Ishikawa (cell line): ENCODE results near the gene PPT1.

DNA sequence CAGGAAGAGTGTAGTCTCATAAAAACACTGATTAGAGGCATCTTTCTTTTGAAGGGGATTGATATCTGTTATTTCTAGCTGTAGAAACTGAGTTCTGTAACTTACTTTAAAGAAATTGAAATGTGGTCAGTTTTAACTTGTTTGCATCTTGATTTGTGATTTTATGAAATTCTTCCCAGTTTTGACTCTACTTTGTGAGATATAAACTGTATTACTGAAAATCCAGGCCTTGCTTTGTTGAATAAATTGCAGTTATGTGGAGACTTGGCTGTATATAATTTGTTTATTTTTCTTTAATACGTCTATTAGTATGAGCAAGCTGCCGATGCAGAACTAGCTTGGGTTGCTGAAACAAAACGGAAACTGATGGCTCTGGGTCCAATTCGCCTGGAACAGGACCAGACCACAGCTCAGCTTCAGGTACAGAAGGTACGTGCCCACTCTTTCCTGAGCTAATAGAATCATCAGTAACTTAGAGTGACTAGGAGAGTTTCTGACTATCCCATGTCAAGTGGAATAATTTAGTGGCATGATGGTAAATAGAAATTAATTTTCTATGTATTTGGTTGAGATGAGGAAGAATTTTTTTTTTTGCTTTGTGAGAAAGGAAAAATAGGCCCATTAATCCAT is 59.1 kb upstream of the BMP8A start:
- RRBS = no CpG with 5 or more reads among the region's 5 CpGs

DNA sequence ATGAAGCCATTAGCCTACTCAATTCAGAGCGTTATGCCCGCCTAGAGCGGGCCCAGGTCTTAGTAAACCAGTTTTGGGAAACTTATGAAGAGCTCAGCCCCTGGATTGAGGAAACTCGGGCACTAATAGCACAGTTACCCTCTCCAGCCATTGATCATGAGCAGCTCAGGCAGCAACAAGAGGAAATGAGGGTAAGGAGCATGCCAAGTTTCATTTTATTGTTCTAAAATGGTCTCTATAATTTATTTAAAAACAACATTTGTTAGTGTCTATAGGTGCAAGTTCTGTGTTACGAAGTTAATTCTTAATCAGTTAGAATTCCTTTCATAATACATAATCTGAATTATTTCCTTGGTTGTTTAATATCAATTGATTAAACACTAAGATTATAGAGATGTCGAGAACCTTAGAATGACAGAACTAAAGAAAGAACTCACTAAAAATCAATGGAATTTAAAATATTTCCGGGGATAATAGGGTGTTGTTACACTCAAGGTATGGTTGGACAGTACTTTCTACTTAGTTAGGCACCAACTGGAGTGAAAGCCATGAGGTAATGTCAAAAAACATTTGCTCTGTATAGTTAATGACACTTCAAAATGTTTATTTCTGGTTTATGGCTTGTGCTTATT is 56.9 kb upstream of the BMP8A start:
- RRBS = no CpG with 5 or more reads among the region's 7 CpGs

GRCh38 chr1:39440780-39441497 is 50.5 kb upstream of the BMP8A start:
- RRBS = no CpG with 5 or more reads among the region's 3 CpGs

- RRBS = no CpG with 5 or more reads among the region's 7 CpGs
Measured at GRCh38 chr1:39460394-39460916, 31.0 kb upstream of the BMP8A start.

DNA sequence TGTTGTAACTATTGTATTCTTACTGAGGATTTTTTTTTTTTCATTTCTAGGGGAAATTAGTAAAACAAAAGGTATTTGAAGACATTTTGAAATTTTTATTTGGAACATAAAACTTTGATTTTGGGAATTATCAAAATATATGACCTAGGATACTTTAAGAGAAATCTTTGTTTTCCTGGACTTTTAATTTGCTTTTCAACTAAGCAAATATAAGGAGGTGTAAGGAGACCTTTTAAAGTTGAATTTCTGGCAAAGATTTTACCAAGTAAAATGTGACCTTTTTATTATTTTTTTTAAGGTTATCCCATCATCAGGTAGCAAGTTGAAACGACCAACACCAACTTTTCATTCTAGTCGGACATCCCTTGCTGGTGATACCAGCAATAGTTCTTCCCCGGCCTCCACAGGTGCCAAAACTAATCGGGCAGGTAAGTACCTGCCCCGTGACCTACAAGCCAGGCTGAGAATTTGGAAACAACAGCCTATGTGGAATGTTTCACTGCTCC is 7.1 kb upstream of the BMP8A start:
- RRBS = no CpG with 5 or more reads among the region's 5 CpGs

DNA sequence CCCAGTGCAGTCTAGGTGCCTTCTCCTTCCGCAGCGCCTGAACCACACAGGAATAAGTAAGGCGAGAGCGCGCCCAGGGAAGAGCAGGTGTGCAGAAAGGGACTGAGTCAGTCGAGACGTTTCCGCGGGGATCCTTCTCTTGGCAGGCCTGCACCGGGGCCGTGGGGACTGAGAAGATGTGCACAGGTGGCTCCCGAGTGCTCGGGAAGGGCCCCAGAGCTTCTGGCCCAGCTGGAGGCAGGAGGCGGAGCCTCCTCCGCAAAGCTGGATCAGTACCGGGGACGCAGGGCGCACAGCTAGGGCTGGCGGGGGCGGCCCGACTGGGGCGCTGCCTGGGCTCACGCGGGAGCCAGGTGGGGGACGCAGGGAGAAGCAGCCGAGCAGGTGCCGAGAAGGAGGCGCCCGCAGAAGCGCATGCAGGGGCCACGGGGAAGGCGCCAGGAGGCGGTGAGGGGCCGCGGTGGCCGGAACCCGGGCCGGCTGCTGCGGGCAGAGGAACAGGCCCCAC is 658 bp upstream of the BMP8A start:
- RRBS = 3% methylated on average over 7 of the region's 39 CpGs

DNA sequence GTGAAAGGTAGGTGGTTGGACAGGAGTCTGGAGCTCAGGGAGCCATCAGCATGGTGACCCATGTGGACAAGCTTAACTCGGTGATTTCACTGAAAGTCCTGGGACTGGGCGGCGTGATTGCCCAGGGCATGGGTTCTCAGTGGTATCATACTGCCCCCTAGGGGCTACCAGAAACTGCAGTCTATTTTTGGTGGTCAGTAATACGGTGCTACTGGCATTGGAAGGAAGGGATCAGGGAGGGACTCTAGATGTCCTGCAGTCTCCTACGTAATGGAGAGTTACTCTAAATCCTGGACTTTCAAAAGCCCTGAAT is 37.4 kb downstream of the PABPC4 start:
- RRBS = no CpG with 5 or more reads among the region's 5 CpGs

DNA sequence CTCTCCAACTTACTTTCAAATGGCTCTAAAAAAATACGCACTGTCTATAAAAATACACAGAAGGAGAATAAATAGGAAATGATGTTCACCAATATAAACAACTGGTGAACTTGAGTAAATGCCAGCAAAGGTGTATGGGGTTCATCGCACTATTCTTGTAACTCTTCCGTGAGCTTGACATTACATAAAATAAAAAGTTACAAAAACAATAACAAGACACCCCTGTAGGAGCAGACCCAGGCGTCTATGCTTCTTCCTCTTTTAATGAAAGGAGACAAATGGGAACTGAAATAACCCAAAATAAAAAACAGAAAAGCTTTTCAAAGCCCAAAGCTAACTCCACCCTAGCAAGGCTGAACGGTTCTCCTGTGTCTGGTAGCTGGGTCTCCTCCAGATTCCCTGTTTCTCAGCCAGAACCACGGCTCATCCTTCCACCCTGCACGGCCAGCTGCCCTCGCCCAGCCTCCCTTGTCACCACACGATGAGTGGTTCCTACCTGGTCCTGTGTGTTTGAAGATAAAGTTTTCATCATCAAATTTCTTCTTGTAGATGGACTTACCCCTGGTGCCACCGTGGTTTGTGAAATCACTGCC is 35.3 kb downstream of the PABPC4 start:
- RRBS = no CpG with 5 or more reads among the region's 10 CpGs

GRCh38 chr1:39560222-39560879 is 16.2 kb downstream of the PABPC4 start:
- RRBS = no CpG with 5 or more reads among the region's 8 CpGs

DNA sequence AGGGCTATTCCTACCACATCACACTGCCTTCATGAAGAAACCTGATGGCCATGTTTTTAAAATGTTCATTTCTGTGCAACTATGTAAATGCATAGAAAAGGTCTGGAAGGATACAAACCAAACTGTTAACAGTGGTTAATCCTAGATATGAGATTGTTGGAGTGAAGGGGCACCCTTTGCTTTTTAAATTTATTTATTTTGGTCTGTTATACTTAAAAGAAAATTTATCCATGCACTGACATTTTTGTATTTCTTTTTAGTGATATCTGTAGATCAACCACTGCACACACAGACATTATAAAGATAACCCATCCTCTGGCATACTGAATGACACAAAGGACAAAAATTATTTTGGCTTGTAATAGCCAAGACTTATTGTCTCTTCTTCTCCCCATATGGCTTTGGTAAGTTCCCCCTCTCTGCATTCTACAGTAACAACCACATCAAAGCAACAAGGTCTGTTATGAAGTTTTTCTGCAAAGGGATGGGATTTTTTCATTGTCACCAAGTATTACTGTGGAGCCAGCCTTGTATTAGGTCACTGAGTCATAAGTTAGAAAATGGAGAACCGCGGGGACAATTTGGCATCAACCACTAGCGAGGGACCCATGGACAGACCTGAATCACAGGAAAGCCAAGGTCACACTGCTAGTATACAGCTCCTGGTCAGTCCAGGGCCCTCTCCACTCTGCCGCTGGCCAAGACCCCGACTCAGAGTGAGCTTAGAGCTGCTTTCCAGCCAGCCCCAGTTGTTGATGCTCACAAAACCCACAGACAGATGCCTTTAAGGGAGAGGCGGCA is 6.2 kb downstream of the PABPC4 start:
- RRBS = no CpG with 5 or more reads among the region's 6 CpGs

- RRBS = no CpG with 5 or more reads among the region's 8 CpGs
Measured at GRCh38 chr1:39733020-39733686, 5.5 kb upstream of the PPIE start.

- RRBS = no CpG with 5 or more reads among the region's 10 CpGs
Measured at GRCh38 chr1:39825321-39826171, 36.9 kb upstream of the BMP8B start.

GRCh38 chr1:39892639-39893151 is 9.0 kb downstream of the MYCL start:
- RRBS = no CpG with 5 or more reads among the region's 5 CpGs

DNA sequence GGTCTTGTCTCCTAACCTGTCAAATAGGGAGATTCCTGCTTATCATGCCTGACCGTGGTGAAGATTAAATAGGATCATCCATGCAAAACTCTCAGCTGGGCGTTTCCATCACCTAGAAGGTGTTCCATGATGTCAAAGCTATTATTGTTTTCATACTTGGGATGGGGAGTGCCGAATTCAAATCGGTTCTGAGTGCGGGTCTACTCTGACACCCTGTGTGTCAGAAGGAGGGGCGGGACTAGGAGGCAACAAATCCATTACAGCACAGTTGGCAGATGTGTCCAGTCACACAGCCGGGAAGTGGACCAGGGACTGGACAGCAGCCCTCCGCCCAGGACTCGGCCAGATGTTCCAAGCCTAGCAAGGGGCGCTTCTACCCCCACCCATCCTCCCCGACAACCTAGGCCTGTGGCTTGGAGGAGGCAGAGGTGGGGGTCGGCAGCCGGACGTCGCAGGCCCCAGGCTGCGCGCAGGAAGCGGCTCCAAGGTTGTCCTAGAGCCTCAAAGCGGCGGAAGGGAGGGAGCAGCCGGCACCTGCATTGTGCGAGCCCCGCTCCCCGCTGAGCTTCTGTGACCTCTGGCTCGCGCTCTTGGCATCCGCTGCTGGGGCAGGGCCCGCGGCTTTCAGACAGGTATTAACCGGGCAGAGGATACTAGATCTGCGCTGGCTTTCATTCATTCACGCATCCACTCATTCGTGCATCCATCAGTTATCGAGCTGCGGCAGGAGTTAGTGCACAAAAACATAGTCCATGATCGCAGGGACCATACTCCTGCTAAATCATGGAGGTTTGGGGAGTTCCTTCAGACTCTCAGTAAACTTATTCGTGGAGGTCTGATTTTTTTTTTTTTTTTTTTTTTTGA is 20.6 kb upstream of the MYCL start:
- RRBS = 2% methylated on average over 15 of the region's 37 CpGs

DNA sequence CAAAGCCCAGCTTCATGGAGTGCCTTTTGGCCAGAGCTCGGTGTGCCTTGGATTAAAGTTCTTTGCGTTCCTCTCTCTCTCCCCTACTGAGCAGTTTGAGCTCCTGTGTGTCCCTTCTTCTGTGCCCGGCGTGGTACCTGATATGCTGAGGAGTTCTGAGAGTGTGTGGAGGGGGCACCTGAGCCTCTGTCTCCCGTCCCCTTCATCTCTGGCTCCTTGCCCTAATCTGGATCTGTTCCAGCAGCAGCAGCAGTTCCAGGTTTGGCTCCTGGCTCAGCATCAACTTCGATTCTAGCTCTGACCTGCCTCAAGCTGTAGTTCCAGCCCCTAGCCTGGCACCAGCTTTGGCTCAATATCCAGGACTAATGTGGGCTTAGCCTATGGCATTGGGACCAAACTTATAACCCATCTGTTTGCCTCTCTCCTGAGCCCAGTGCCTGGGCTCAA is 25.2 kb upstream of the MYCL start:
- RRBS = no CpG with 5 or more reads among the region's 6 CpGs

DNA sequence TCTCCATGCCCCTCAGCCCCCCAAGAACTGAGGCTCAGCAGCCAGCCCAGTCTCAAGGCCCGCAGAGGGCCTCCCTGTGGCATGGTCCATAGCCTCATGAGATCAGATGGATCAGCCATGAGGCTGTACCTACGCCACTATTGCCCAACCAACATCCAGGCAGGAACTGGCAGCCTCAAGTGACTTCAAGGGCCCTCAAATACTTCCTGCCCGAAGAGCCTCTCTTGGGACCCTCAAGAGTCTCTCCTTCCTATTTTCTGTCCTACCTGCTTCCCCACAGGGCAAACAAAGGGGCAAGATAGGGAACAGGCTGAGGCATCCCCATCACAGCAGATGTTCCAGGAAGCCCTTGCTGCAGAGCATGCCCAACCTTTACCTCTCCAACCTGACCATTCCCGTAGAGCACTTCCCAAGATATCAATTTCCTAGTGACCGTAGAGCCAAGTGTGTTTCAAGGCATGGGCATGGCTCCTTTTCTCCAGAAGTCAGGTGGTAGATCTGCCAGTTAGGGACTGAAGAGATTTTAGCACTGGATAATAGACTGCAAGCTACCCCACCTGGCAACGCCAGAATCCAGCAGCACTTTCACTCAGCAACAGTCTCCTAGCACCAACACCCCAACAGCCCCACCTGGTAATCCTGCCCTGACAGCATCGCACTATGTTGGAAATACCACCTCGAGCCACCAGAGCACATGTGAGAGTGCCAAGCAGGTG is 13.8 kb upstream of the MFSD2A start:
- RRBS = no CpG with 5 or more reads among the region's 8 CpGs

- RRBS = no CpG with 5 or more reads among the region's 4 CpGs
Measured at GRCh38 chr1:40058999-40059738, 18.6 kb downstream of the CAP1 start.

DNA sequence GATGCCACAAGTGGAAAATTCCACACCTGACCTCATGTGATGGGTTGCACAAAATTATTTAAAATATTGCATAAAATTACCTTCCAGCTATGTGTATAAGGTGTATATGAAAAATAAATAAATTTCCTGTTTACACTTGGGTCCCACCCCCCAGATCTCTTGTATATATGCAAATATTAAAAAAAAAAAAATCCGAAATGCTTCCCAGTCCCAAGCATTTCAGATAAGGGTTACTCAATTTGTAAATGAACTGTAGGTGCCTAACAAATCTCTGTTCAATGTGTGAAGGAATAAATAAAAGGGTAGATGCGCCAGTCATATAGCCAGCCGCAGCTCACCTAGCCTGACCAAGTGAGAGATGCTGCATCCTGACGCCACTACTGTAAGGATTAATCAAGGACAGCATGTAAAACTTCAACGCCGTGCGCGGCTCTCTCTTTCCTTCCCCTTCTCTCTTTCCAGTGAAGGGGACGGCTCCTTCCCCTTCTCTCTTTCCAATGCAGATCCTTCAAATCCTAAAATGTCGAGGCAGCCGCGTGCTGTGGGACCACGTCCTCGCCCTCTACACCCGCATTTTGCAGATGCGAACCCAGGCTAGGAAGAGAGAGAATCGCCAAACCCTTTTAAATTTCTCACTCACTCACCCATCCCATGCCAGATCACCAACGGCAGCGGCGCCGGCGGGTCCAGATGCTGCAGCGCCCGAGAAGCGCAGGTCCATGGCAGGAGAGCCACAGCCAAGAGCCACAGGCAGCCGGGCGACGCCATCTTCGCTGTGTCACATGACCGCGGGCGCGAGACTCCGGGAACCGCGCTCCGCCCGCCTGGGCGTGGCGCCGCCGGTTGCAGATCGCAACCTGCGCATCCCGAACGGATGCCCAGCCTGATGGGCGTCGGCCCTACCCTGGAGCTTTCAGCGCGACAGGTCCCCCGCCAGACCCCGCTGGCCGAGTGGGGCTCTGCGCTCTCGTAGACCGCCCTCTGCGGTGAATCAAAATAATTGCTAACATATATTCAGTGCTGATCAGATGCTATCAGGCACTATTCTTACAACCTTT is at the start of gene PPT1:
TSS of gene PPT1 (minus strand) at position 782 of the 1,058 bp plus-strand sequence.
- RRBS = 2% methylated on average over 22 of the region's 57 CpGs

- RRBS = no CpG with 5 or more reads among the region's 3 CpGs
Measured at GRCh38 chr1:40292767-40293458, 24.2 kb downstream of the COL9A2 start.

DNA sequence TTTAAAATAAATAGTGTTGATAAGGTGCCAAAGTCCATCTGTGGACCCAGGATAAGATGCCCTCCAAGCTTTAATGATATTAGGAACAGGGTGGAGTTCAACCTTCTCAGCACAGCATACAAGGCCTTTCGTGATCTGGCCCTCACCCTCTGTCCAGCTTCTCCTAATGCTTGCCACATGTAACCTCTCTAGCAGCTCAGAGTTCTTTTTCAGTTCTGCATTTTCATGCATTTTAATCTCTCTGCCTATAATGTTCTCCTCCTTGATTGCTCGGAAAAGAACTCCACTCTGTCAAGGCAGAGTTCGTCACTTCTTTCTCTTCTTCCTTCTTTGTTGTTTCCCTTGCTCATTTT is 21.4 kb upstream of the SMAP2 start:
- RRBS = no CpG with 5 or more reads among the region's 3 CpGs